Cerebral cortex (tissue), 2 donors: ENCODE results near the gene PCSK4.

DNA sequence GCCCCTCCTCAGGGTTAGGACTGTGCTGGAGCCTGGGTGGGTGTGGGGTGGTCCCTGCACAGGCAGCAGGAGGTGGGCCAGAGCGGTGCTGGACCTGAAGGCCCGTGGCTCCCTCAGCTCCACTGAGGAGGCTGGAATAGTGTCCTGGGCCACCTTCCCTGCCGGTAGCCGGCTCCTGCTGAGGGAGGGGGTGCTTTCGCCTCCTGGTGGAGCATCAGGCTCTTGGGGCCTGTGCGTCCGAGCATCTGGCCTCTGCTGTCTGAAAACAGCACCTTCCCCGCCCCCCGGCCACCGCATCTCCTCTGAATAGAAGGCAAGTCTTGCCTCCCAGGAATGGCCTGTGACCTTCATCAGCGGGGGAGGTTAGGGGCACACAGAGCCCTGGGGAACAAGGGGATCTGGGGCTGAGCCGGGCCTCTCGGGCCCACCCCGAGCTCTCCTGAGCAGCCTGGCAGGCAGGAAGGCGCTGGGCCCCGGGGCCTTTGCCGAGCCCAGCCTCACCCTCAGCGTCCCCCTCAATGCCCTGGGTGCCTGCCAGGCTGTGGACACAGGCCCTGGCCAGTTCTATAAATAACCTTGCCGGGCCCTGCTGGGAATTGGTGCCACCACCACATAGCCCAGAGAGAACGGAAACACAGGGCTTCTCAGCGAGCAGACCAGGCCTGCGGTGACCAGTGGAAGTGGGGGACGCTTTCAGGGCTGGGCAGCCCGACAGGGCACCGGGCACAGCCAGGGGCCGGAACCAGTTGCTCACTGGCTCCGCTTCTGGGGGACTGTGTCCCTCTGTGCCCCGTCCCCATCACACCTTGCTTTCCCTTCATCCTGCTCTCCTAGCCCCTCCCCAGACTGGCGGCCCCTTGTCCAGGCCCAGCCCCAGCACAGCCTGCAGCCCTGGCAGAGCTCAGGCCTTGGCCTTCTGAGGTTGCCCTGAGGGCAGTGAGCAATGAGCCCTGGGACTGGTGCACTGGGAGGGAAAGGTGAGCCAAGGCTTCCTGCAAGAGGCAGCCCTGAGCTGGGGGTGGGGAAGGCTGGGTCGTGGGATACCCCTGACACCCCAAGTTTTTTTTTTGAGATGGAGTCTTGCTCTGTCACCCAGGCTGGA lies 9.5 kb downstream of the STK11 start:
- PRO-cap, 2 experiments: no peak in any of the 2 experiments

DNA sequence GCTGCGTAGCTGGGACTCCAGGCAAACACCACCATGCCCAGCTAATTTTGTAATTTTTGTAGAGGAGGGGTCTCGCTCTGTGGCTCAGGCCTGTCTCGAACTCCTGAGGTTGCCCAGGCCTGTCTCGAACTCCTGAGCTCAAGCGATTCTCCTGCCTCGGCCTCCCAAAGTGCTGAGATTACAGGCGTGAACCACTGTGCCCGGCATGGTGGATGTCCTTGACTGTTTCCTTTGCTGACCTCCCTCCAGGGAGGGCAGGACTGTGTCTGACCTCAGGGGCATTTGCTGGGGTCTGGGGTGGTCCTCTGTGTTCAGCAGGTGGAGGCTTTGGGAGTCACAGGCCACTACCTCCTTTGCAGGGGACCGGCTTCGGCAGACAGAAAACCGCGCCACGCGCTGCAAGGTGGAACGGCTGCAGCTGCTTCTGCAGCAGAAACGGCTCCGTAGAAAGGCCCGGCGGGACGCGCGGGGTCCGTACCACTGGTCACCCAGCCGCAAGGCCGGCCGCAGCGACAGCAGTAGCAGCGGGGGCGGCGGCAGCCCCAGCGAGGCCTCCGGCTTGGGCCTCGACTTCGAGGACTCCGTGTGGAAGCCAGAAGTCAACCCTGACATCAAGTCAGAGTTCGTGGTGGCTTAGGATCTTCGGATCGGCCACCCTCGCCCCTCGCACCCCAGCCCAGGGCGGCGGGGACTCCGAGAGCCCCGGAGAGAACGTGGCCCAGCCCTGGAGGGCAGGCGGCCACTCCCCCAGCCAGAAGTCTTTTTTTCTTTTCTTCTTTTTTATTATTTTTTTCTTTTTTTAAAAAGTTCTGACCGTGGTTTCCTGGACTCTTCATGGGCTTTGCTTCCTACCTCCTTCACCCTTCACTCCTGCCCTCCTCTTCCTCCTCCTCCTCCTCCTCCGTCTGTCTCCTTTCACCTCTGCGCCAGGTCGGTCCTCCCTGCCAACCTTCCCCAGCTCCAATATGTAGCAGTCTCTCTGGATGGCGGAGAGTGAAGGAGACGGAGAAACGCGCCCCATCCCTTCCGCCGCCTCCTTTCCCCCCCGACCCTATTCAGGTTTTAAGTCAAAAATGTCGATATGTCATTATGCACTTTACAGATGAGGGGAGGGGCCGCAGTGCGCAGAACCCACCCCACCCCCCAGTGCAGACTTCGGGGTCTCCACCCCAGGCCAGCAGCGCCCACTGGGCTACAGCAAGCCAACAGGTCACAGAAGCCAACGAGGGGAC lies 8.7 kb downstream of the MIDN start:
- PRO-cap, 2 experiments: no peak in any of the 2 experiments

DNA sequence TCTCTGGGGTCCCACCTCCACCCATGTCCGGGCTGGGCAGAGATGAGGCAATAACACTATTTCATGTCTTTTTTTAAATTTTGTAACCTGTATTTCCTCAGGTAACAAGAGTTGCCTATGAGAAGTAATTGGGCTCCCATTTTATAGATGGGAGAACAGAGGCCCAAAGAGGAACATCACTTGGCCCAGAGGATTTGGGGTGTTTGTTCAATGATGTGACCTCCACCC lies 9.3 kb upstream of the CIRBP start:
- PRO-cap, 2 experiments: no peak in any of the 2 experiments

DNA sequence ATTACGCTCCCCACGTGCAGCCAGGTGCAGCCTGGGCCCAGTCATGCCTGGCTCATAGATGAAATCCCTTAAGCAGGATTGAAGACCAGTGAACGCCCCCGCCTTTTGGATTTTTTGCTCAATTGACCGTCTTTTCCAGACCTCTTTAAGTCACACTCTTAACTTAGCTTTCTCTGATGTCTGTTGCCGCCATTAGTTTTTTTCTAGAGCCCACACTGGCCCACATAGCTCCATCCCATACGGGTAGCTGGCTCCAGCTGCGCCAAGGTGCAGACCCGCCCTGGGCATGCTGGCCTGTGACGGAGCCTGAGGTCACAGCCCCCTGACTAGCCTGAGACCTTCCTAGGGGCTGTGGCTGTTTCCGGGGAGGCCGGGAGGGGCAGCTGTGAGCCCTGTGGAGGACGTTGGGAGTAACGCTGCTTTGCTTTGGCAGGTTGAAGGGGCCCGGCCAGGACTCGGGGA lies 1.4 kb upstream of the FAM174C start:
- PRO-cap, 2 experiments: no peak in any of the 2 experiments

- PRO-cap, 2 experiments: no peak in any of the 2 experiments
These were observed 3.8 kb upstream of the NDUFS7 start for GRCh38 chr19:1379824-1380372.

DNA sequence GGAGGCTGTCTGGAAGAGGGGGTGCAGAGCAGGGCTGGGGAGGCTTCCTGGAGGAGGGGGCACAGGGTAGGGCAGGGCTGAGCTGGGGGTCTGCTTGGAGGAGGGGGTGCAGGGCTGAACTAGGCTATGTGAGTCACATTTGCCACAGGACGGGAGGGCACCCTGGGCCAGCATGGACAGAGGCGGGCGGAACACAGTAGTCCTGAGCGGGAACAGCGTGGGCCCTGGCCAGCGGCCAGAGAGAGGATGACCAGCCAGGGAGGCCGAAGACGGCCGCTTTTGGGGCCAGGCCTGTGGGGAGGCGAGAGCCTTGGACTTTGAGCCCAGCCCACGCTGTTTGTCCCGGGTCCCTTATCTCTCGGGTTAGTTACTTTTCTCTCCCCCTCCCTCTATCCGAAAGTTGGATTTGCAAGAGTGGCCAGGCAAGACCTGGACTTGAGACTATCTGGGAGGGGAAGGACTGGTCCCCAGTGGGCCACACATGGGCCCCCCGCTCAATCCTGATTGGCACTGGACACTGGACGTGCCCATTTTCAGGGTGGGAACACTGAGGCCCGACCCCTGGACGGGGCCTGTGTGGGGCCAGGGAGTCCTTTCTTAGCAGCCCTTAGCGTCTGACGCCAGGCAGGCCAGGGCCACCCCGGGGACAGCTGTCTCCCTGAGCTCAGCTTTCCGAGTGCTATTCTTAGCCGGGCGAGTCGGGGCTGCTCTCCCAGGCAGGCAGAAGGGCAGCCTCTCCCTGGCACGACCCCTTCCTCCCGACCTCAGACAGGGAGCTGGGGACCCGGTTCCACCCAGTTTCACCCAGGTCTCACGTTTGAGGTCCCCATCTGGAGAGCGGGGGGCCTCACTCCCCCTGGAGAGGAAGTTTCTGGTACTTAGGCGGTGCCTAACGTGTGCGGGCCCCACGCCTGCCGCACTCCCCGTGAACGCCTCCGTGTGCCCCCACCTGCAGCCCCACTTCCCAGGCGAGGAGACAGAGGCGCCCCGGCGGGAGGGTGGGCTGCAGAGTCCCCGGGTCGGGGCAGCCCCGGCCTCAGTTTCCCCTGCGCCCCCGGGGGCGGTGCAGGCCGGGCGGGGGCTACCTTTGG lies 786 bp downstream of the GAMT start:
- PRO-cap, 2 experiments: peak in 1 of 2 experiments; most common plus-strand start position 623 of the sequence (in 1); most common minus-strand start position 678 of the sequence (in 1)

GRCh38 chr19:1441752-1442658 lies 3.8 kb downstream of the RPS15 start:
- PRO-cap, 2 experiments: no peak in any of the 2 experiments

DNA sequence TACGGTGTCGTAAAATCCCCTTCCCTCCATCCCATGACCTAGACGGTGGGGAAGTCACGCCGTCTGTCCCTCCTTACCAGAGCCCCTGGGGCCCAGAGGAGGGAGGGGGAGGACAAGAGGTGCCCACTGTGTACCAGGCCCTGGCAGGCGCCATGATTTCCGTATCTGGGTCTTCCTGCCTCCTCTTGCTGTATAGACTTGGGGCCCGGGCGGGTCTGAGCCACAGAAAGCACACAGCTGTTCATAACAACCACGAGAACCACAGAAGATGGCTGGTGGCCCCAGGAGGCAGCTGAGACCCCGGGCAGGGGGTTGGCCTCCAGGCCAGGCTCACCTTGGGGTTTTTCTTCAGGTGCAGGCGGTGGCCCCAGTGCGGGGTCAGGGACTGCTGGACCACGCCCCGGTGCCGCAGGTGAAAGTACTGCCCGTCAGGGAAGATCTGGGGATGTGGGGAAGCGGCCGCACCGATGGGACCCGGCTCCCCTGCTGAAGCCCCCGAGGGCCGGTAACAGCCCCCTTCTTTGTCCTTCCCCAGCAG lies 622 bp downstream of the PCSK4 start:
- PRO-cap, 2 experiments: no peak in any of the 2 experiments

- PRO-cap, 2 experiments: peak in 1 of 2 experiments; most common plus-strand start chr19:1490499 (in 1); most common minus-strand start chr19:1490332 (in 1)
These were observed at the start of gene PCSK4 for GRCh38 chr19:1489997-1490887. PCSK4 (minus strand) TSS chr19:1490350.

DNA sequence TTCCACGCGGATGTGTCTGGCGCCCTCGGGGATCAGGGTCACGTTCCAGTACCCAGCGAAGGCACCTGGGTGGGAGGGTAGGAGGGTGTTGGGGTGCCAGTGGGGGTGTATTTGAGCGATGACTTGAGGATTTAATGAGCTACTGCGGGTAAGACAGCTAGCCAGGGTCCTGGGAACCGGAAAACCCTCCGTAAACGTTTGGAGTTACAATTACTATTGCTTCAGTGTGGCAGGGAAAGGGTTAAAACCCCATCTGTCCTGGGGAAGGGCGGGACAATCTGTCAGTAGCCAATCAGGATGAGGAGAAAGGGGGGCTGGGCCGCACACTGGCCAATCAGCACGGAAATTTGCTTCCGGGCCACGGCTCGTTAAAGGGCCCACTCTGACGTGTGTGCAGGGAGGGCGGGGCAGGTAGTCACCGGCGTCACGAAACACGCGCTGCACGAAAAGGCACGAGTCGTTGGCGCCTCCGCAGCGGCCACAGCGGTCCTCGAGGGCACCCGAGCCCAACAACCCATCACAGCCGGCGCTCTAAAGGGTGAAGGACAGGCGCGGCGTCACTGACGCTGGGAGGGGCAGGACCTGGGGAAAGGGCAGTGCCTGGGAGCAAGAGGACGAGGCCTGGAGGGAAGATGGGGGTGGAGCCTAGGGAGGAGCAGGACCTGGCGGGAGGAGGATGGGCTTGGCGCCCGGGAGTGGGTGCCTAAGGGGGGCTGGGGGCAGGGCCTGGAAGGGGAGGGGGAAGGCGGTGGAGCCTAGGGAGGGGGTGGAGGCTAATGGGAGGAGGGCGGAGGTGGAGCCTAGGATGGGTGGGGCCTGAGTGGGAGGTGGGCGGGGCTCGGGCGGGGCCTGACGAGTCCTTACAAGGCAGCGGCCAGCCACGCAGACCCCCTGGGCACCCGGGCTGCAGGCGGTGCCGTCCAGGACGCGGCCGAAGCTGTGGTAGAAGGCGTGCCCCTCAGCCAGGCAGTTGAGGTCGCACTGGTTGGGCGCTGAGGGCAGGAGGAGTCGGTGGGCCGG lies 4.9 kb downstream of the ADAMTSL5 start:
- PRO-cap, 2 experiments: peak in 1 of 2 experiments; most common plus-strand start position 414 of the sequence (in 1)

DNA sequence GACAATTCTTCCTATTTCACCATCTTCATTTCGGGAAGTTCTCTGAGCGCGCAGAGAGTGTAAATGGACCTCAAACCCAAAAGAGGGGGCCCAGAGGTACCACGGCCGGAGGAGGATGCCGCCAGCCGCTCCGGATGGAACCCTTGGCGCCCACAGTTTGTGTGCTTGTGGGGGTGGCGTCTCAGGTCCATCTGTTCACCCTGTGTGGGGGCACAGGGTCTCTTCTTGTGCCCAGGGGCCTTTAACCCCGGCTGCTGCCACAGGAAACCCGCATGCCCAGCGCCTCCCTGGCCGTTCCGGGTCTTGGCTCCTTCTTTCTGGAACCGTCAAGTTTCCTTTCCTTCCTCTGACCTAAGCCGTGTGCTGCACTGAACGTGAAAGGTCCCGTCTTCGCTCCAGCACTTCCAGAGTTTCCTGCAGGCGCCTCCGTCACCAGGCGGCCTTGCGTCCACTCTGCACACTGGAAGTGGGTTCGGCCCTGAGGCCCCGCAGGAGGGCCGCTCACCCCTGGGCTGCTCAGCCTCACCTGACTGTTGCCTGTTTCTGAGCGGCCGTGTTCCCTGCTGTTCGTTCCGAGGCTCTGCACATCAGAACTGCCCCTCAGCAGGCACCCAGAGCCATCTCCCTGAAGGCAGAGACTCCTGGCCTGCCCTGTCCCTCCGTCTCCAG lies 12.1 kb upstream of the MEX3D start:
- PRO-cap, 2 experiments: no peak in any of the 2 experiments

DNA sequence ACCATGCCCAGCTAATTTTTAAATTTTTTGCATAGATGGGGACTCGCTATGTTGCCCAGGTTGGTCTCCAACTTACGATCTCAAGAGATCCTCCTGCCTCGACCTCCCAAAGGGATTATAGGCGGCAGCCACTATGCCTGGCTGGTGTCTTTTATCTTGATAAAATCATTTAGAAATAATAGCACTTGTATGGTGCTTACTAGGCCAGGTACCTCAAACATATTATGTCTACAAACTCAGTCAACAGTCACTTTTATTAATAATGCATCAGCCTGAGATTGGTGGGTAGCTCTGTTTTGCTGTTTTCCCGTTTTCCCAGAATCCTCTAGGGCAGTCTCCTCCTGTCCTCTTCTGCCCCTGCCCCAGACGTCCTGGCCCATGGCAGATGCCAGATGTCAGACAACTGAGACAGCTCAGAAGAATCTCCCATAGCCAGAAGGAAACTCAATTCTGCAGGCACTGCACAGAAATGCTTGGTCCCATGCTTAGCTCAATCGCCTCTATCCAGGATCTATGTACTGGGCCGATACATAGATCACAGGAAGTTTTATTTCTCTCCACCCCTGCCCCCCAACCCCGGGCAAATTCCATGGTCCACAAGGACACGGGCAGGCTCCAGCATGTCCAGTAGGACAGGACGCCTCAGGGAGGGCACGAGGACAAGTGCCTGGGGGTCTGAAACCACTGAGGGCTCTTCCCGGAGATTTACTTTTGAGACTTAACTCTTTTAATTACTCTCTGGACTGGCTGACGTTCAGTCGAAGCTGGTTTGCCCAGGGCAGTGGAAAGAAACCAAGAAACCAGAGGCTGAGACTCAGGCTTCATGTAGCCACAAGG lies 4.9 kb downstream of the MBD3 start:
- PRO-cap, 2 experiments: no peak in any of the 2 experiments

GRCh38 chr19:1590477-1591303 lies 2.0 kb downstream of the MBD3 start:
- PRO-cap, 2 experiments: no peak in any of the 2 experiments

- PRO-cap, 2 experiments: no peak in any of the 2 experiments
These were observed 5.4 kb upstream of the ONECUT3 start for GRCh38 chr19:1747578-1748536.

GRCh38 chr19:1769835-1770096 lies 16.5 kb downstream of the ONECUT3 start:
- PRO-cap, 2 experiments: no peak in any of the 2 experiments

GRCh38 chr19:1823613-1824626 lies 11.8 kb upstream of the ATP8B3 start:
- PRO-cap, 2 experiments: no peak in any of the 2 experiments

DNA sequence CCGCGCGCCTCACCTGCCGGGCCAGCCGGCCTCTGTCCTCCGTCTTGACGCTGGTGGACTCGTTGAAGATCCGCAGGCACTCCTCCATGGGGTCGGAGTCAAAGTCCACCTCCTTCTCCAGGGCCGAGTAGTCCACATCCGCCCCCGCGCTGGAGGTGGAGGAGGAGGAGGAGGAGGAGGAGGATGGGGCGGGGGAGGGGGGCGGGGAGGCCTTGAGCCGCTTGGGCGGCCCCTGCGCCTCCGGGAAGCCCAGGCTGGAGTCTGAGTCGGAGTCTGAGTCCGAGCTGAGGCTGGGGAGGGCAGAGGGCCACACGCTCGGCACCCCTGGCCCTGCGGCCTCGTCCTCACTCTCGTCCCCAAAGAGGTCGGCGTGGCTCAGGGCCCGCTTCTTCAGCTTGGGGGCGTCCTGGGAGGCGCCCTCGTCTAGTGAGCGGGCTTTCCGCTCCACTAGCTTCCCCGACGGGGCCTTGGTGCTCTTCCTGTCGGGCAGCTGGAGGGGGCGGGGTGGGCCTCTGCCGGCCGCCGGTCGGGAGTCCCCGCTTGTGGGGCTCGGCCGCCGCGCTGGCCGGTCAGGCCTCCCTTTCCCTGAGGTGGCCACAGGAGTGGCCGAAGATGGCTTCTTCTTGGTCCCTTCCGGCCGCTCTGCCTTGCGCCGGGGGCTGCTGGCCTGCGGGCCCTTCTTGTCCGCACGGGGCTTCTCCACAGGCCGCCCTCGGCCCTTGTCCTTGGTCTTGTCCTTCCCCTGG lies 15.0 kb upstream of the ATP8B3 start:
- PRO-cap, 2 experiments: no peak in any of the 2 experiments

- PRO-cap, 2 experiments: no peak in any of the 2 experiments
These were observed 1.3 kb downstream of the ABHD17A start for GRCh38 chr19:1883689-1884677.

DNA sequence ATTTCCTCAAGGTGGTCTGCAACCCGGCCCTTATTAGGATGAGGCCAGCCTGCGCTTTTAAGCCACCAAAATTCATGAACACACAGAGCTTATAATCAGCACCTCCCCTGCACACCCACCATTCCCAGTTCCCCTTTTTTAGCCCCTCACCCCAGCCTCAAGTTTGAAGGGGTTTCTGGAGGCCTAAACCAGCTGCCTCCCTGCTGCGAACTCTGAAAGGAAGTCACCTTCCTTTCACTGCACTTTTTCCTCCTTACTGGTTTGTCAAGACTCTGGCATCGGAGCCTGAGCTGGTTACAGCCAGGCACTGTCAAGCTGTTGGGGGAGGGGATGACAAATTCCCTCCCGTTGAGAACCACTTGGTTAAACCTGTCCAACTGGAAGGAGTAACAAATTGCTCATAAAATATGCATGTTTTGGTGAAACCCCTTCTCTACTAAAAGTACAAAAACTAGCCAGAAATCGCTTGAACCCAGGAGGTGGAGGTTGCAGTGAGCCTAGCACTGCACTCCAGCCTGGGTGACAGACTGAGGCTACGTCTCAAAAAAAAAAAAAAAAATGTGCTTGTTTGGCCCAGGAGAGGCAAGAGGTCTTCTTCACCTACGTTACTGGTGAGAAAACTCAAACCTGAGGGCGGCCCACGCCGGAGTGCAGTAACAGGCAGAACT lies 716 bp upstream of the ADAT3 start:
- PRO-cap, 2 experiments: no peak in any of the 2 experiments

DNA sequence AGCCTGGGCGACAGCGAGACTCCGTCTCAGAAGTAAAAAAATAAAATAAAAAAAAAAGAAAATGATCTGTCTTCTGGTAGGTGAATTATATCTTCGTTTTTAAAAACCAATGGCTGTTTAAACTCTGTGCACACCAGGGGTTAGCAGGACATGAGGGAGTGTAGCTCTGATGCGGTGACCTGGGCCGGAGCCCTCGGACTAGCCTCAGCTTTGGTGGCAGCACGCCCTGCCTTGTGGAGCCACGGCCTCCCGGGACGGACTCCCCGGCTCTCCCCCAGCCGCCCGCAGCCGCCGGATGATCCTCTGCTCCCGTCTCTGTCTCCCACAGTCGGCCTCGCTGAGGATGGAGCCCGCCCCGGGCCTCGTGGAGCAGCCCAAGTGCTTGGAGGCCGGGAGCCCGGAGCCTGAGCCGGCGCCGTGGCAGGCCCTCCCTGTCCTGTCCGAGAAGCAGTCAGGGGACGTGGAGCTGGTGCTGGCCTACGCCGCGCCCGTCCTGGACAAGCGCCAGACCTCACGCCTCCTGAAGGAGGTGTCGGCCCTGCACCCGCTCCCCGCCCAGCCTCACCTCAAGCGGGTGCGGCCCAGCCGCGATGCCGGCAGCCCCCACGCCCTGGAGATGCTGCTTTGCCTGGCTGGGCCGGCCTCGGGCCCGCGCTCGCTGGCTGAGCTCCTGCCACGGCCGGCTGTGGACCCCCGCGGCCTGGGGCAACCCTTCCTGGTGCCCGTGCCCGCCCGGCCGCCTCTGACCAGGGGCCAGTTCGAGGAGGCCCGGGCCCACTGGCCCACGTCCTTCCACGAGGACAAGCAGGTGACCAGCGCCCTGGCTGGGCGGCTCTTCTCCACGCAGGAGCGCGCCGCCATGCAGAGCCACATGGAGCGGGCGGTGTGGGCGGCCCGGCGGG lies 6.8 kb downstream of the ADAT3 start:
- PRO-cap, 2 experiments: no peak in any of the 2 experiments